ENCODE data around the genes SUMO1 and FAM117B.

- RAMPAGE, long total RNA: no peak
- RRBS: 7% methylated on average over 3 of the region's 8 CpGs
PRO-cap:
- standard: no peak
- CoPRO, capped RNA only, 2 experiments: no peak in any of the 2 experiments
- CoPRO, capped and uncapped RNA, 2 experiments: no peak in any of the 2 experiments
- CoPRO, uncapped RNA only, 2 experiments: no peak in any of the 2 experiments
CAGE:
- cytosol, long polyA plus RNA: no peak
- long polyA plus RNA: no peak
- nucleolus, long total RNA: no peak
- nucleus, long polyA plus RNA: no peak
Measured at GRCh38 chr2:201933626-201934179, 100.0 kb upstream of the FZD7 start.

GRCh38 chr2:201949059-201949660 lies 84.5 kb upstream of the FZD7 start:
- RAMPAGE, long total RNA: no peak
- RRBS: no CpG with 5 or more reads among the region's 16 CpGs
PRO-cap:
- standard: no peak
- CoPRO, capped RNA only, 2 experiments: no peak in any of the 2 experiments
- CoPRO, capped and uncapped RNA, 2 experiments: no peak in any of the 2 experiments
- CoPRO, uncapped RNA only, 2 experiments: no peak in any of the 2 experiments
CAGE:
- cytosol, long polyA plus RNA: no peak
- long polyA plus RNA: no peak
- nucleolus, long total RNA: no peak
- nucleus, long polyA plus RNA: no peak

DNA sequence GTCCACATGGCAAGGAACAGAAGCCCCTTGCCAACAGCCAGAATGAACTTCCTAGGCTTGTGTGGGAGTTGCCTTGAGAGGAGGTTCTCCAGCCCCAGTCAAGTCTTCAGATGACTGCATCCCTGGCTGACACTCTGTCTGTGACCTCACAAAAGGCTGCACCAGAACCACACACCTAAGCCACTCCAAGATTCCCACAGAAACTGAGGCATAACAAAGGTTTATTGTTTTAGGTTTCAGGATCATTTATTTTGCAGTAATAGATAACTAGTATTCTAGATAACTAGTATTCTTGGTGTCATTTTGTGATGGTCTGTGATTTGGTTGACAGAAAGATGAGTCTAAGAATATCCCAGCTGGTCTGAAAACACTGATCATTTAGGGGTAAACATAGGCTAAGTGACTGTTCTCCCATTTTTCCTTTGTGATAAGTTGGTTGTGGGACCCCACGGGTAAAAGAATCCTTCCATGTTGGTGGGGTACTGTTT lies 43.9 kb downstream of the KIAA2012 start:
- RAMPAGE, long total RNA: no peak
- RRBS: no CpG with 5 or more reads among the region's 1 CpG
PRO-cap:
- standard: no peak
- CoPRO, capped RNA only, 2 experiments: no peak in any of the 2 experiments
- CoPRO, capped and uncapped RNA, 2 experiments: no peak in any of the 2 experiments
- CoPRO, uncapped RNA only, 2 experiments: no peak in any of the 2 experiments
CAGE:
- cytosol, long polyA plus RNA: no peak
- long polyA plus RNA: no peak
- nucleolus, long total RNA: no peak
- nucleus, long polyA plus RNA: no peak

DNA sequence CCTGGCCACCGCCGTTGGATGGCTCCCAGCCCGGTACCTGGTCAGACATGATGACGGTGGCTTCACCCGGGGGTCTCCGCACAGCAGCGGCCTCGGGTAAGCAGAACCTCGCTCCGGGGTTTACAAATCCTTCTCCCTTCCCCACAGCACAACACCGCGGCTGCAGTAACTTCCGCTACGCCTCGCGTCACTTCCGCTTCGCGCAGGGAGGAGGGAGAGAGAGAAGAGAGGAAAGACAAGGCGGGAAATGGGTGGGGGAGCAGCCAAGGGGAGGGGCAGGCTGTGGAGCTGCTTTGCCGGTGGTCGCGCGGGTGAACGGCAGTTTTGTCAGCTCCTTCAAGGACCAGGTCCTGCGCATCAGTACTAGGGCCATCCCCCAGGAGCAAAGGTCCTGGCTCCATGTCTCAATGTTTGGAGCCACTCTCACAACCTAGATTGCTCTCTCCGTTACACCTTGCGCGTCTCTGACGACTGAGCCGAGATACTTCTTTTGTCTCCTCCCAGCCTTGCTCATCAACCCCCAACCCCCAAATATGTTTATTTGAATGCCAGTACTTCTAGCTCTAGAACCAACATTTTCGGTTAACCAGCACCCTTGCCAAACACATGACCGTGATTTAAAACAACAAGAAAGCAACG lies at the start of gene SUMO1:
SUMO1 (minus strand) TSS at position 195 of the 639 bp plus-strand sequence.
- RAMPAGE, long total RNA: start-site peak on the minus strand centred at position 166 of the sequence, 60 bp wide, 2,984 and 2,946 reads in 2 replicates
- RRBS: no CpG with 5 or more reads among the region's 34 CpGs
PRO-cap:
- standard: bidirectional peak, plus-strand start at position 291 of the sequence, minus-strand start at position 162 of the sequence
- CoPRO, capped RNA only, 2 experiments: peak in 2 of 2 experiments; most common plus-strand start position 246 of the sequence (in 1); most common minus-strand start position 162 of the sequence (in 1)
- CoPRO, capped and uncapped RNA, 2 experiments: no peak in any of the 2 experiments
- CoPRO, uncapped RNA only, 2 experiments: no peak in any of the 2 experiments
CAGE:
- cytosol, long polyA plus RNA: start-site peak on the minus strand centred at position 155 of the sequence, 63 bp wide, 3,492 and 2,435 reads in 2 replicates
- long polyA plus RNA: start-site peak on the minus strand centred at position 155 of the sequence, 63 bp wide, 1,588 and 3,804 reads in 2 replicates
- nucleolus, long total RNA: no peak
- nucleus, long polyA plus RNA: start-site peak on the minus strand centred at position 156 of the sequence, 48 bp wide, 717 and 686 reads in 2 replicates

DNA sequence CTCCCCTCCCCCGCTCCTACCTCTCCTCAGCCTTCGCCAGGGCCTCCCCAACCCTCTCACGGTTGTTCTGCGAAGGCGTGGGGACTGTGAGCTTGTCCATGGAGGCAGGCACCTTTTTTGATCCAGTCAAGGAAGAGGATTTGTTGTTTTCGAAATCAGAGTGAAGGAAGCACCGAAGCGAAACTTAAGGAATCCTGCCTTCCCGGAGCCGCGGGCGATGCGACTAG lies 557 bp downstream of the BMPR2 start:
- RAMPAGE, long total RNA: no peak
- RRBS: no CpG with 5 or more reads among the region's 13 CpGs
PRO-cap:
- standard: bidirectional peak, plus-strand start at position 65 of the sequence, minus-strand start at position 18 of the sequence
- CoPRO, capped RNA only, 2 experiments: no peak in any of the 2 experiments
- CoPRO, capped and uncapped RNA, 2 experiments: no peak in any of the 2 experiments
- CoPRO, uncapped RNA only, 2 experiments: no peak in any of the 2 experiments
CAGE:
- cytosol, long polyA plus RNA: no peak
- long polyA plus RNA: no peak
- nucleolus, long total RNA: no peak
- nucleus, long polyA plus RNA: no peak

DNA sequence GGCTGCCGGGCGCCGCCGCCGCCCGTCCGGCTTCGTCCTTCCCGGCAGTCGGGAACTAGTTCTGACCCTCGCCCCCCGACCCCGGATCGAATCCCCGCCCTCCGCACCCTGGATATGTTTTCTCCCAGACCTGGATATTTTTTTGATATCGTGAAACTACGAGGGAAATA lies 756 bp downstream of the BMPR2 start:
- RAMPAGE, long total RNA: no peak
- RRBS: no CpG with 5 or more reads among the region's 18 CpGs
PRO-cap:
- standard: no peak
- CoPRO, capped RNA only, 2 experiments: no peak in any of the 2 experiments
- CoPRO, capped and uncapped RNA, 2 experiments: no peak in any of the 2 experiments
- CoPRO, uncapped RNA only, 2 experiments: no peak in any of the 2 experiments
CAGE:
- cytosol, long polyA plus RNA: no peak
- long polyA plus RNA: no peak
- nucleolus, long total RNA: no peak
- nucleus, long polyA plus RNA: no peak

DNA sequence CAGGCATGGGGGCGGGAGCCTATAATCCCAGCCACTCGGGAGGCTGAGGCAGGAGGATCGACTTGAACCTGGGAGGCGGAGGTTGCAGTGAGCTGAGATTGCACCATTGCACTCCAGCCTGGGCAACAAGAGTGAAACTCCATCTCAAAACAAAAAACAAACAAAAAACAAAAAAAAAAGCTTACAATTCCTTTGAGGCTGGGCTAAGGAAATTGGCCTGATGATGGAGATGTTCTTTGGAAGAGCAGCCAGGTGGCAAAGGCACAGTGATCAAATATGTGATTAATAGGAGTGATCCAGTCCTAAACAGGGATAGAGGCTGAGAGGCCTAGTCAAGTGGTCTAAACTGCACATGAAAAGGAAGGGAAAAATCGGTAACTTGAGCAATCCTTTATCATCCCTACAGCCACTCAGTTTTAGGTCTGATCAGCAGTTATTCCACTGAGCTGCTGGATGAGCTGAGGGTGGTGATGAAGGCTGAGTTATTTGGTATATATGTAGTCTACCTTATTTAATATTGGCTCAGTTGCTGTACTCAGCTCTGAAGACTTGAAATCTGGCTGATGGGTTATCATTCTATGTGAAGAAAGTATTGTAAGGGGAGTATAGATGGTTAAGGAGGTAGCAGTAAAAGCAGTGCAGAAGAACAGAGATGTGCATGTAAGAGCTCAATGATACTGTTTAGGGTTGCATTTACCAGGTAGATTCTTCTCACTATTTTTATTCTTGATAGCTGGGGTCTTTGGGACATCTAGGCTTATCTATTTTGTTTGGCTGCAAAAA lies 19.9 kb downstream of the BMPR2 start:
- RAMPAGE, long total RNA: no peak
- RRBS: no CpG with 5 or more reads among the region's 5 CpGs
PRO-cap:
- standard: no peak
- CoPRO, capped RNA only, 2 experiments: no peak in any of the 2 experiments
- CoPRO, capped and uncapped RNA, 2 experiments: no peak in any of the 2 experiments
- CoPRO, uncapped RNA only, 2 experiments: no peak in any of the 2 experiments
CAGE:
- cytosol, long polyA plus RNA: no peak
- long polyA plus RNA: no peak
- nucleolus, long total RNA: no peak
- nucleus, long polyA plus RNA: no peak

DNA sequence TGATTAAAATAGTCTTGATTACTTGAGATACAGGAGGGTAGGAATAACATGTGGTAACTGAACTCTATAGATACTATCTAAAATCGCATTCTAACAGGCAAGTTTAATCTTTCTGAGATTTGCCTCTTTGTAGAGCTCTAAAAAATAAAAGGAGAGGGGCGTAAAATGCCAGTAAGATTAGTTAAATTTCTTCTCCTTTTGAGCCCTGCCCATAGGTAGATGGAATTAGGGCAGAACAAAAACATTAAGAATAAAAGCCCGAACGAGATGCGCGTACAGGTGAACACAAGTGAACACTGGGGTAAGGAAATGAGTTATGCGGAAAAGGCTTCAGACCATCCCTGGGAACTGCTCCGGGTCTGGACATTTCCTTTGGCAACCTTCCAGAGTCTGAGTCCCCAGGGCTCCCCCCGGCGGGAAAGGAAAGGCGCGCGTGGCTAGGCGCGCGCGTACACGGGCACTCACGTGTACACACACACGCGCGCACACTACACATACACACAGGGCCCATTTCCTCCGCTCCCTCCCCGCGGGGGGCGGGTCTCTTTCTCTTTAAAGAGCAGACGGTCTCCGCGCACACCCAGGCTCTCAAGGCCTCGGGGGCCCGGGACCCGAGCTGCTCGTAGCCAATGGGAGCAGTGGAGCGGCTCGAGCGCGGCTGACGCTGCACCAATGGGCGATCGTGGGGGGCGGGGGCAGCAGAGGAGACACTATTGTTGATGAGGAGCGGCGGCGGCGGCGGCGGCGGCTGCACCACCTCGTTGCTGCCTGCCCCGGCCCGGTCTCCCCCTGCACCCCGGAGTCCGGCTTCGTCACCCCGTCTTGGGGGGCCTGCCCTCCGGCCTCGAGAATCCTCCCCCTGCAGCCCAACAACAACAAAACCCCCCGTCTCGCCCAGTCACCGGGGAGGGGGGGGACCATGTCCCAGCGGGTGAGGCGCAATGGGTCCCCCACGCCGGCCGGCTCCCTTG lies at the start of gene FAM117B:
FAM117B (plus strand) TSS at position 701 of the 971 bp plus-strand sequence.
- RAMPAGE, long total RNA: start-site peak on the plus strand centred at position 721 of the sequence, 41 bp wide, 89 and 151 reads in 2 replicates
- RRBS: 2% methylated on average over 11 of the region's 65 CpGs
PRO-cap:
- standard: bidirectional peak, plus-strand start at position 730 of the sequence, minus-strand start at position 598 of the sequence
- CoPRO, capped RNA only, 2 experiments: peak in 2 of 2 experiments; most common plus-strand start position 710 of the sequence (in 2); most common minus-strand start position 554 of the sequence (in 2)
- CoPRO, capped and uncapped RNA, 2 experiments: peak in 2 of 2 experiments; most common plus-strand start position 710 of the sequence (in 2); most common minus-strand start position 548 of the sequence (in 1)
- CoPRO, uncapped RNA only, 2 experiments: peak in 1 of 2 experiments; most common plus-strand start position 713 of the sequence (in 1); most common minus-strand start position 496 of the sequence (in 1)
CAGE:
- cytosol, long polyA plus RNA: start-site peak on the plus strand centred at position 721 of the sequence, 48 bp wide, 34 and 22 reads in 2 replicates
- long polyA plus RNA: start-site peak on the plus strand centred at position 700 of the sequence, 6 bp wide, 18 and 12 reads in 2 replicates
- nucleolus, long total RNA: no peak
- nucleus, long polyA plus RNA: no peak

- RAMPAGE, long total RNA: no peak
- RRBS: no CpG with 5 or more reads among the region's 6 CpGs
PRO-cap:
- standard: no peak
- CoPRO, capped RNA only, 2 experiments: no peak in any of the 2 experiments
- CoPRO, capped and uncapped RNA, 2 experiments: no peak in any of the 2 experiments
- CoPRO, uncapped RNA only, 2 experiments: peak in 1 of 2 experiments; most common minus-strand start chr2:202885286 (in 1)
CAGE:
- cytosol, long polyA plus RNA: no peak
- long polyA plus RNA: no peak
- nucleolus, long total RNA: no peak
- nucleus, long polyA plus RNA: no peak
Measured at GRCh38 chr2:202885191-202885480, 13.6 kb upstream of the ICA1L start.

GRCh38 chr2:203040835-203041265 lies 26.2 kb downstream of the NBEAL1 start:
- RAMPAGE, long total RNA: no peak
- RRBS: no CpG with 5 or more reads among the region's 3 CpGs
PRO-cap:
- standard: no peak
- CoPRO, capped RNA only, 2 experiments: no peak in any of the 2 experiments
- CoPRO, capped and uncapped RNA, 2 experiments: no peak in any of the 2 experiments
- CoPRO, uncapped RNA only, 2 experiments: no peak in any of the 2 experiments
CAGE:
- cytosol, long polyA plus RNA: no peak
- long polyA plus RNA: no peak
- nucleolus, long total RNA: no peak
- nucleus, long polyA plus RNA: no peak

DNA sequence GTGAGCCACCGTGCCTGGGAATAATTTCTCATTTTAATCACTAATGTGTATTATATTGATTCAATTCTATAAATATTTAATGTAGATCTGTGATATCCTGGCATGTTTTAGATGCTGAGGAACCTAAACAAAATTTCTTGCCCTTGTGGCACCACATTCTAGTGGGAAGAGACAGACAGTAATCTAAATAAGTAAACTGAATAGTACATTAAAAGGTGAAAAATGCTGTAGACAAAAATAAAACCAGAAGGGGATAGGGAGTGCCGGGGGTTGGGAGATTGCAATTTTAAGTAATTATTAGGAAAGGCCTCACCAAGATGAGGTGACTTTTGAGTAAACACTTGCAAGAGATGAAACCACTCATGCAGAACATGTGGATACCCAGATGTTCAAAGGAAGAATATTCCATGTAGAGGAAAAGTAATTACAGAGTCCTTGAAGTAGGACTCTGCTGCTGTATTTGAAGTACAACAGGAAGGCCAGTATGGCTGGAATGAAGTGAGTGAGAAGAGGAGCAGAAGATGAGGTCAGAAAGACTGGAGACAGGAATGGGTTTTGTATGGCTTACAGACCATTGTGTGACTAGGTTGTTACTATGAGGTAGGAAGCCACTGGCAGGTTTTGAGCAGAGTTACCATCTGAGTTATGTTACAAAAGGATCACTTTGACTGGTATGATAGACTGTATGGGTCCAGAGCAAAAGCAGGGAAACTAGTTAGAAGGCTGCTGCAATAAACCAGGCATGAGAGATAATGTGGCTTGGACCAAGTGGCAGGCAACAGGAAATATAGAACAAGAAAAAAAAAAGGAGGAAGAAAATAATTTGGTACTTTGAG lies 37.1 kb downstream of the CYP20A1 start:
- RAMPAGE, long total RNA: no peak
- RRBS: no CpG with 5 or more reads among the region's 2 CpGs
PRO-cap:
- standard: no peak
- CoPRO, capped RNA only, 2 experiments: no peak in any of the 2 experiments
- CoPRO, capped and uncapped RNA, 2 experiments: no peak in any of the 2 experiments
- CoPRO, uncapped RNA only, 2 experiments: no peak in any of the 2 experiments
CAGE:
- cytosol, long polyA plus RNA: no peak
- long polyA plus RNA: no peak
- nucleolus, long total RNA: no peak
- nucleus, long polyA plus RNA: no peak

- RAMPAGE, long total RNA: no peak
- RRBS: no CpG with 5 or more reads among the region's 5 CpGs
PRO-cap:
- standard: no peak
- CoPRO, capped RNA only, 2 experiments: no peak in any of the 2 experiments
- CoPRO, capped and uncapped RNA, 2 experiments: no peak in any of the 2 experiments
- CoPRO, uncapped RNA only, 2 experiments: no peak in any of the 2 experiments
CAGE:
- cytosol, long polyA plus RNA: no peak
- long polyA plus RNA: no peak
- nucleolus, long total RNA: no peak
- nucleus, long polyA plus RNA: no peak
Measured at GRCh38 chr2:203470374-203470871, 64.7 kb downstream of the RAPH1 start.

DNA sequence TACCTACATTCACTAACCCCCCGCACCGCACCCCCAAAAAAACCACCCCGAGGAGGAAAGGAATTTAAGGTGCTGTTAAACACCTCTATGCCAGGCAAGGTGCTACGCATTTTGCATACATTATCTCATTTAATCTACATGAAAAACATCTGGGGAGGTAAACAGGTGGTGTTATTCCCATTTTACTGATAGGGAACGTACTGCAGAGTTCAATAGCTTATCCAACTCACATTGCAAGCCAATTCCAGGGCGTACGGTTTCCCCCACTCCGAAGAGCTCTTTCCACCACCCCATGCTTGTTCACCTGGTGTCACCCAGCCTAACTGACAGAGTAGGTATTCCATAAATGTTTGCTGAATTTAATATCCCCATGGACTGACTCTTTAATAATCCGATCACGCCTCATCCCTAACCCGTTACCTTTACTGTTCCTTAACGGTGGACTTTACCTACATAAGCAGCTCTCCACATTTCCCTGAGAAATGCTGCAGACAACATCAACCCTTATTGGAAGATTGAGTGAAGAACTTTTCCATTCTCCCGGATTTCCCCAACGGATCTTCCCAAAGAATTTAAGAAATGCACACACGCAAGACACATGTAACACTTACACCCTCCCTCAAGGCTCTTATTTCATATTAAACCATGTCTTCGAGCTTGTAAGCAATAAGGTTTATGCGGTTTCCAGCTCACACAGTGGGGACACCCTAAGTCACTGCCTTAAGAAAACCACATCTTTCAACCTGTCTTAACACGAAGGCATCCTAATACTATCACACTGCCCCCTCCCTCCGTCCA lies 1.2 kb downstream of the RAPH1 start:
- RAMPAGE, long total RNA: no peak
- RRBS: no CpG with 5 or more reads among the region's 19 CpGs
PRO-cap:
- standard: no peak
- CoPRO, capped RNA only, 2 experiments: no peak in any of the 2 experiments
- CoPRO, capped and uncapped RNA, 2 experiments: no peak in any of the 2 experiments
- CoPRO, uncapped RNA only, 2 experiments: no peak in any of the 2 experiments
CAGE:
- cytosol, long polyA plus RNA: no peak
- long polyA plus RNA: no peak
- nucleolus, long total RNA: no peak
- nucleus, long polyA plus RNA: no peak

DNA sequence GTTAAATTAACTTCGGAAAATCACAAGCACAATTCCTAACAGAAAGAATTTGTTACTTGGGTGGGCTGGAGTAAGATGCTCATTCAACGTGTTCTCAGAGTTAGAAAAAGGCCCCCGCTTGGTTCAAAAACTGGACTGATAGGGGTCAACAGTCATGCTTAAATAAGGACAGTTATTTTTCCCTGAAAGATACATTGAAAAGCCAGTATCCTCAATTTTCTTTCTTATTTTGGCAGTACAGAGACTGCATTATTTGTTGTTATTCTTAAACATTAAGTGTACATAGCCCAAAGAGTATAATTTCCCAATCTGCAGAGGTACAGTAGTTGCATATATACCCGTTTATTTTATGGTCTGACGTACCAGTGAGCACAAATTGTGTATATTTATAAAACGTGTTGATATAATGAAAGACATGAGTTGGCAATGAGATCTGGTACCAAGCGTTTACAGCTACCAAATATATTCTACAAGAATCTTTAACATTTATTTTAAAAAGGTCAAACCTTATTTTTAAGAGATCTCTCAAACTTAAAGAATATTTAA lies 1.5 kb downstream of the CD28 start:
- RAMPAGE, long total RNA: no peak
- RRBS: no CpG with 5 or more reads among the region's 7 CpGs
PRO-cap:
- standard: no peak
- CoPRO, capped RNA only, 2 experiments: no peak in any of the 2 experiments
- CoPRO, capped and uncapped RNA, 2 experiments: no peak in any of the 2 experiments
- CoPRO, uncapped RNA only, 2 experiments: no peak in any of the 2 experiments
CAGE:
- cytosol, long polyA plus RNA: no peak
- long polyA plus RNA: no peak
- nucleolus, long total RNA: no peak
- nucleus, long polyA plus RNA: no peak

- RAMPAGE, long total RNA: no peak
- RRBS: no CpG with 5 or more reads among the region's 6 CpGs
PRO-cap:
- standard: no peak
- CoPRO, capped RNA only, 2 experiments: no peak in any of the 2 experiments
- CoPRO, capped and uncapped RNA, 2 experiments: no peak in any of the 2 experiments
- CoPRO, uncapped RNA only, 2 experiments: no peak in any of the 2 experiments
CAGE:
- cytosol, long polyA plus RNA: no peak
- long polyA plus RNA: no peak
- nucleolus, long total RNA: no peak
- nucleus, long polyA plus RNA: no peak
Measured at GRCh38 chr2:203815219-203815537, 52.4 kb upstream of the CTLA4 start.

DNA sequence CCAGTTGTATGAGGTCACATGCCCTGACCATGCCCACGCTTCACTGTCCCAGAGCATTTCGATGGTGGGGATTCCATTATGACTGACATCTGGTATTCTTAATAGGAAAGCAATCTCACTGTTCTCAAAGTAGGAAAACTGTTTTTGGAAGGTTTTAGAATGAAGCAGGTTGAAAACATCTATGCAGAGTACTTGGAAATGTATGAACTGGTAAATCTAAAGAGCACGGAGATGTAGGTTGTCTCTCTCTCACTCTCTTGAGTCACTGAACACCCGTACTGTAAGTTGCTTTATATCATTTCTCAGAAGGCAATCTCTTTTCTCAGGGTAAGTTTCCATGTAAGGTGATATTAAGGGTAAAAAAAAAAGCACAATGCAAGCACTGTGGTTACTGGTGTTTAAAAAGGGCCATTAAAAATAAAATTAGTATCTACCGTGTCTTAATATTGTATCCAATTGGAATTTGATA lies 36.9 kb upstream of the CTLA4 start:
- RAMPAGE, long total RNA: no peak
- RRBS: no CpG with 5 or more reads among the region's 5 CpGs
PRO-cap:
- standard: no peak
- CoPRO, capped RNA only, 2 experiments: no peak in any of the 2 experiments
- CoPRO, capped and uncapped RNA, 2 experiments: no peak in any of the 2 experiments
- CoPRO, uncapped RNA only, 2 experiments: no peak in any of the 2 experiments
CAGE:
- cytosol, long polyA plus RNA: no peak
- long polyA plus RNA: no peak
- nucleolus, long total RNA: no peak
- nucleus, long polyA plus RNA: no peak

DNA sequence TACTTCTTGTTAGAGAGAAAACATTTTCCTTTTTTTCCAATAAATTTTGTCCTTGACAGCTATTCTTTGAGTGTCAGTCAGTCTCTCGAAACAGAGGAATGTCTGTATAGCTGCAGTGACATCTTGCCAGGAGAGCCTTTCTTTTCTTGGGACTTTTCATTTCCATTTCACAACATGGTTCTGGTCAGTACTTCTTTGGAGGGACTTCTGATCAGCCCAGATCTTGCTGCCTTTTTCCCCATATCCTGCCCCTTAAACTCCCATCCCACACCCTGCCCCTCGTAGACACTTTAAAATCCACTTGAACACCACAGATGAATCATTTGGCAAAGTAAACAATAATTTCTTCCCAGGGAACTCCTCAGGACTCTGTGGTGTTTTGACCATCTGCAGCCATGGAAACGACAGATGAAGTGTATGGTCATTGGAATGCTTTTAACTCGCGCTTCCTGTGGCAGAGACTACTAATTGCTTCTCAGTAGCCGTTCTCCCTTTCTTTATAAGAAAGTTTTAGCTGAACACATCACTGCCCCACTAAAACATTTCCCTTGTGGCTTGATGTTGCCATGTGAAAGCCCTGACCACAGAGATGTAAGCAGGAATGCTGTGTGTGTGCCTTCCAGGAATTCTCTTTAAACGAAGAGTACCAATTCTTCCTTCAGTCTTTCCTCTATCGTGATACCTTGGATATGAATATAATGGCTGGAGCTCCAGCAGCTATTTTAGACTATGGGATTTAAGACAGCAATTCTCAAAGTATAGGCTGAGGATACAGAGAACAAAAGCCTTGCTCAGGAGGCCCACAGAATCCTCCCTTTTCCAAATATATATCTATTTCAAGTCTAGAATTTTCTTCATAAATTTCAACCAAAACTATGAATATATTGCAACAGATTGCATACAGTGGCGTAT lies 92.8 kb upstream of the PARD3B start:
- RAMPAGE, long total RNA: no peak
- RRBS: no CpG with 5 or more reads among the region's 9 CpGs
PRO-cap:
- standard: no peak
- CoPRO, capped RNA only, 2 experiments: no peak in any of the 2 experiments
- CoPRO, capped and uncapped RNA, 2 experiments: no peak in any of the 2 experiments
- CoPRO, uncapped RNA only, 2 experiments: no peak in any of the 2 experiments
CAGE:
- cytosol, long polyA plus RNA: no peak
- long polyA plus RNA: no peak
- nucleolus, long total RNA: no peak
- nucleus, long polyA plus RNA: no peak

DNA sequence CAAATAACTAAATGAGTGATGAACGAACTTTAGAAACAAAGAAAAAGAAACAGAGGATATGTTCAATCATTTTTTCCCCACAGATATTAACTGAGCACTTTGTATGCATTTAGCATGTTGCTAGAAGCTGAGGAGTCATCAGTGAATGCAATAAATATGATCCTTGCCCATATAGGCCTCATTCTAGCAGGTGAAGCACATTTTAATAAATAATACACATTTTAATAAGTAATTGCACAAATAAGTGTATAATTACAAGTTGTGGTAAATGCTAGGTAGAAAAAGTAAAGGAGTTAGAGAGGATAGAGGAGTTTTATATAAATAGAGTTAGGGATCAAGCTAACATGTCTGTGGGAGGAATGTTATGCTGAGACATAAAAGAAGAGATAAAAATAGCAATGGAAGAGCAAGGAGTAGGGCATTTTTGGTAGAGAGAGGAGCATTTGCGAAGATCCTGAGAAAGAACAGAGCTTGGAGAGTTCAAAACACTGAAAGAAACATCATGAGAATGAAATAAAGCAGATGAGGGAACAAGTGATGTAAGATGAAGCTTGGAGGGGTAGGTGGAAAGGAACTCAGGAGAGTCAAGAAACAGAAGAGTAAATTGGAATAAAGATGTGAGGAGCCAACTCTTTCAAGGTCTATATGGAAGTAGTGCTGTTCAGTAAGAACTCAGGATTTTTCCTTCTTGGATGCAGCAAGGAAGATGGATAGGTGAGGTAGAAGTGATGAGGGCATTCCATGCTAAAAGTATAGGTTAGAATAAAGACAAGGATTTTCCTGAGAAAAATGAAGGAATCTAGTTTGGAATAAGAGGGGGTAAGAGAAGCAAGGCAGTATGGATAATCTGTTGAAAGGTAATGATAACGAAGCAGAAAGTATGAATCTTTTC lies 308.6 kb downstream of the PARD3B start:
- RAMPAGE, long total RNA: no peak
- RRBS: no CpG with 5 or more reads among the region's 3 CpGs
PRO-cap:
- standard: no peak
- CoPRO, capped RNA only, 2 experiments: no peak in any of the 2 experiments
- CoPRO, capped and uncapped RNA, 2 experiments: no peak in any of the 2 experiments
- CoPRO, uncapped RNA only, 2 experiments: no peak in any of the 2 experiments
CAGE:
- cytosol, long polyA plus RNA: no peak
- long polyA plus RNA: no peak
- nucleolus, long total RNA: no peak
- nucleus, long polyA plus RNA: no peak

DNA sequence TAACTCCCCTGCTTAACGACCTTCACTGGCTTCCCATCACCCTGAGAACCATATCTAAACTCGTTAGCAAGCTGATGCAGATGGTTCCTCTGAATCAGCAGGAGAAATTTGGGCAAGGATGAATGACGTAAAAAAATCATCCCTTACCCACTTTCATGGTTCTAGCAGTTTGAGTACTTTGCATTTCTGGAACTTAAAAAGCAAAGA lies 422.1 kb downstream of the PARD3B start:
- RAMPAGE, long total RNA: no peak
- RRBS: no CpG with 5 or more reads among the region's 3 CpGs
PRO-cap:
- standard: no peak
- CoPRO, capped RNA only, 2 experiments: no peak in any of the 2 experiments
- CoPRO, capped and uncapped RNA, 2 experiments: no peak in any of the 2 experiments
- CoPRO, uncapped RNA only, 2 experiments: no peak in any of the 2 experiments
CAGE:
- cytosol, long polyA plus RNA: no peak
- long polyA plus RNA: no peak
- nucleolus, long total RNA: no peak
- nucleus, long polyA plus RNA: no peak

All from K562 (cell line).